Neural cell (in vitro differentiated cells): Measurements from ENCODE around the gene CDK19.

DNA sequence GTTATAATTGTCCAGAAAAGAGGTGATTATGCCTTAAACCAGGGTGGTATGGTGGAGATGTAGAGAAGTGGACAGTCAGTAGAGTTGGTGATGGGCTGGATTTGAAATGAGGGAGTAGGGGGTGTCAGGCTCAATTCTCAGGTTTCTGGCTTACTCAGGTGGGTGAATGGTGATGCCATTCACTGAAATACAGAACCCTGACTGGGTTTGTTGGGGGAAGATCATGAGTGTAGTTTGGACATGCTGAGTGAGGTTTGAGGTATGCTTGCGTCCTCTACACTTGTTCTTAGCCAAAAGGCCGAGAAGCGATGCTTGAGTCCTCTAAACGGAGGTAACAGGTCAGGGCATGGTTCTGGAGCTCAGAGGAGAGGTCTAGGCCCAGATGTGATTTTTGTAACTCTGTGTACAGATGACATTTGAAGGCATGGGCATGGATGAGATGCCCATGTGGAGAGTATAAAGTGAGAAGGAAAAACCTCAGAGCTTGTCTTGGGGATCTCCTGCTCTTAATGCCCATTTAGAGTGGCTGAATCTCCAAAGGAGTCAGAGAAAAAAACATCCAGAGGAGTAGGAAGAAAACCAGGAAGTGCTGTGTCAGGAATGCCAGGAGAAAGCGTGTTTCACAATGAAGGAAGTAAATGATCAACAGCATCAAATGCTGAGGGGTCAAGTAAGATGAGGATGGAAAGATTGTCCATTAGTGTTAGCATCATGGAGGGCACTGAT, 55.9 kb downstream of the FIG4 start:
- RAMPAGE, long total RNA, result no peak

GRCh38 chr6:109771744-109772130, 80.6 kb downstream of the FIG4 start:
- RAMPAGE, long total RNA, result no peak

GRCh38 chr6:109867154-109867787, 110.8 kb upstream of the GPR6 start:
- RAMPAGE, long total RNA, result no peak

DNA sequence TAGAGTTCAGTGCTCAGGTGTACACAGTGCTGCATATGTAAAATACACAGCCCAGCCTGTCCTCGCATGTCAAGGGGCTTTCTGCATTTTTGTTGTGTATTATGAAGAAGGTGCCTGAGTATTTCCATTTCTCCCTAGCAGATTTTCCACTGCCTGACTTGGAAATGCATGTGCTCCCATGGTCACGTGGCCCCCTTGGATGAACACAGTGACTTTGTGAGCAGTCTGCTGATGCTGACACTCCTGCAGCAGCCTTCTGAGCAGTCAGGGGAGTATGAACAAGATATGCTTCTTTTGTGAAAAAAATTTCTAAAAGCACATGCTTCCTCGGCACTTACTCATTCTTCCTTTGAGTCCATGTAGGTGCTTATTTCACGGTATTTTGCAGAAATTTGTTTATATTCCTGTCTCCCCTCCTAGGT, 108.3 kb upstream of the GPR6 start:
- RAMPAGE, long total RNA, result no peak

- RAMPAGE, long total RNA, result no peak
These were observed 1.2 kb downstream of the SLC22A16 start for GRCh38 chr6:110475277-110475643.

DNA sequence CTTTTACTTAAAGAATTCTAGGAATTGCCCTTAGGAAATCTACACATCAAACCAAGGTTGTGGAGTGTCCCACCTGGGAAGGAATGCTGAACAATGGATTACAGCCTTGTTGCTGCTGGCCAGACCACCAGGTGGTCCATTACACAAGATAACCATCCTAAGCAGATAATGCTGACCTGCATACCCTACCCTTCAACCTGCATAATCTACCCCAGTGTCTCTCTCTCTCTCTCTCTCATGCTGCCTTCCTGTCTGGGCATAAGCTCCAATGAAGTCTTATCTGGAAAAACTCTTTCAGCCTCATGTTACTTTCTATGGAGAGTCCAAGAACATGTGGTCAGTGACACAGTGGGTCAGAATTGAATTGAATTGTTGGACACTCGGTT, 35.1 kb upstream of the SLC22A16 start:
- RAMPAGE, long total RNA, result no peak

- RAMPAGE, long total RNA, result no peak
These were observed 92.4 kb upstream of the SLC22A16 start for GRCh38 chr6:110568831-110569199.

DNA sequence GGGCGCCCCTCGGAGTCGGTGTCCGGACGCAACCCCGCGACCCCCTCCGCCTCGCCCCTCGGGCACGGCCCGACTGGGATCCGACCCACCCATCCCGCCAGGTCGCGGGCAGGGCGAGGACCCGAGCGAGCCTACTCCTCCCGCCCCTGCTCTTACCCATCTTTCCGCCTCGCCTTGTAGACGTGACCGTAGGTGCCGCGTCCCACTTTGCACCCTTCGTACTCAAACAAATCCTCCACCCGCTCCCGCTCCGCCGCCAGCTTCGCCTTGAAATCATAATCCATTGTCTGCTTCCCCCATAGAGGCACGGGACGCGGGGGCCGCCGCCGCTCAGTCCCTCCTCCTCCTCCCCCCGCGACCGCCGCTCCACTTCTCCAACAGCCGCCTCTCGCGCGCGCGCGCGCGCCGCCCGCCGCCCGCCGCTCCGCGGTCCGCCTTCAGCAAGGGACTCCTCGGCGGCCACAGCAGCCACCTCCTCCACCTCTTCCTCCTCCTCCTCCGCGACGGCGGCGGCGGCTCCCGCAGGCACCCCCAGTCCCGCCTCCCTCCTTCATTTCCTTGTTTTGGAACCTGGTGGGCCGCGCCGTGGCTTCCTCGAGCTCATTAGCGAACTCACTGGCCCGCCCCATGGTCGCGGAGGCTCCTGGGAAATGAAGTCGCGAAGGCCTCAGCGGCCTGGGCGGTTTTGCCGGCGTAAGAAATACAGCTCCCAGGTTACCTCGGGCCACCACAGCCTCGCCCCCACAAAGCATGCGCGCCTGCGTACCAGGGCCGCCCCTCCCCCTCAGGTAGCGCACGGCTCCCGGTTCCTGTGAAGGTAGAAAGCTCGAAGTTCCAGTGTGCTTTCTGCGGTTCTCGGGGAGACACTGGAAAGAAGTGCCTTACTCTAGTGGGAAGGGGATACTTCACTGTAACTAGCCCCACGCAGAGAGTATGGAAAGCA, at the start of gene CDK19:
Gene CDK19, minus strand, starts transcription at position 617 of the 943 bp plus-strand sequence.
- RAMPAGE, long total RNA, result no peak

GRCh38 chr6:110901664-110902181, 27.1 kb downstream of the AMD1 start:
- RAMPAGE, long total RNA, result no peak

GRCh38 chr6:110930226-110930523, 28.3 kb upstream of the GTF3C6 start:
- RAMPAGE, long total RNA, result no peak

GRCh38 chr6:110958052-110958312, 524 bp upstream of the GTF3C6 start:
- RAMPAGE, long total RNA, result no peak

GRCh38 chr6:111131917-111132257, 44.6 kb downstream of the SLC16A10 start:
- RAMPAGE, long total RNA, result no peak

DNA sequence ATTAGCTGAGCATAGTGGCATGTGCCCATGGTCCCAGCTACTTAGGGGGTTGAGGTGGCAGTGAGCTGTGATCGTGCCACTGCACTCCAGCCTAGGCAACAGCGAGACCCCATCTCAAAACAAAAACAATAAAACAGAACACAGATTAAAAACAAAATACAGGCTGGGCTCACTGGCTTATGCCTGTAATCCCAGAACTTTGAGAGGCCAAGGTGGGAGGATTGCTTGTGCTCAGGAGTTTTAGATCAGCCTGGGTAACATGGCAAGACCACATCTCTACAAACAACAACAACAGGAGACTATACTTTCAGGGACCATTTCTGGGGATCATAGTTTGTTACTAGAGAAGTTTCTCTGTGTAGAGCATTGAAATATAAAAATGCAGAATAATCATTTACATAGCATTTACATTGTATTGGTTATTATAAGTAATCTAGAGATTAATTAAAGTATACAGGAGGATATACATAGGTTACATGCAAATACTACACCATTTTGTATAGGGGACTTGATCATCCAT, 62.7 kb upstream of the MFSD4B start:
- RAMPAGE, long total RNA, result no peak

- RAMPAGE, long total RNA, result no peak
These were observed 3.9 kb upstream of the MFSD4B start for GRCh38 chr6:111255190-111255620.

DNA sequence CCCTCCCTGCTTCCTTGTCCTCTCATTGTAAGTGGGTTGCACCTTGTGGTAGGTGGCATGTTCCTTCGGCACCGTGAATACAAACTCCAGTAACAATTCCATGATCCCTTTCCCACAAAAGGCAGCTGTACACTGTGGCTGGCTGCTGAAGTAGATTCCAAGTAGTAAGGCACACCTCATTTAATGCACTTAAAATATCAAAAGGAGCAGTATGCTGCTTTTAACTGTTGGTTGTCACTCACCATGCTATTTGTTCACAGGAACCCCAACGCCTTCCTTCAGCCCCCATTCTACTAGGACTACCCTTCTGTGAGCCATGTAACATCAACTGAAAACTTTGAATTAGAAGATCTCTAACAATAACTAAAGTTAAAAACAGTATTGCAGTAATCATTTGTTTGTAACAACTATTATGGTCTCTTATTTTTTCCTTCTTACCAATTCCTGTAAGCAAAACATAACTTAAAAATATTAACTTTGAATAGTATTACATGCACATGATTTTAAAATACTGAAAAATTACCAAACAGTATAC, 8.6 kb downstream of the REV3L start:
- RAMPAGE, long total RNA, result no peak

GRCh38 chr6:111478564-111479416, 4.2 kb downstream of the REV3L start:
- RAMPAGE, long total RNA, result no peak

DNA sequence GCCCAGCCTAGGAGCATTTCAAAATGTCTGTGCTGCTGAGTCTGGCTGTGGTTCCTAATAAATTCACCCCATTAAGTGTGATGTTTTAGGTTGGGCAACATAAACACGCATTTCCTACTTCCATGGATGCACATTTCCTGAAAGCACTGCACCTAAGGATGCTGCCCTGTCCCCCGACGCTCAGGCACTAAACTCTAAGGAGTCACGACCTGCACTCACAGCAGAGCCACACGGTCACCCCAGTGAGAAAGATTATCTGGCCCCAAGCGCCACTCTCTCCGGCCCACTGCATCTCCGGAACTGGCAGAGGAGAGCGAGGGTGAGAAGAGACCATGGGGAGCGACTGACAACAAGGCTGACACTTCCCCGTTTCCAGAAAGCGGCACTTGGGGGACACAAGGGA, 1.1 kb downstream of the REV3L start:
- RAMPAGE, long total RNA, result no peak

DNA sequence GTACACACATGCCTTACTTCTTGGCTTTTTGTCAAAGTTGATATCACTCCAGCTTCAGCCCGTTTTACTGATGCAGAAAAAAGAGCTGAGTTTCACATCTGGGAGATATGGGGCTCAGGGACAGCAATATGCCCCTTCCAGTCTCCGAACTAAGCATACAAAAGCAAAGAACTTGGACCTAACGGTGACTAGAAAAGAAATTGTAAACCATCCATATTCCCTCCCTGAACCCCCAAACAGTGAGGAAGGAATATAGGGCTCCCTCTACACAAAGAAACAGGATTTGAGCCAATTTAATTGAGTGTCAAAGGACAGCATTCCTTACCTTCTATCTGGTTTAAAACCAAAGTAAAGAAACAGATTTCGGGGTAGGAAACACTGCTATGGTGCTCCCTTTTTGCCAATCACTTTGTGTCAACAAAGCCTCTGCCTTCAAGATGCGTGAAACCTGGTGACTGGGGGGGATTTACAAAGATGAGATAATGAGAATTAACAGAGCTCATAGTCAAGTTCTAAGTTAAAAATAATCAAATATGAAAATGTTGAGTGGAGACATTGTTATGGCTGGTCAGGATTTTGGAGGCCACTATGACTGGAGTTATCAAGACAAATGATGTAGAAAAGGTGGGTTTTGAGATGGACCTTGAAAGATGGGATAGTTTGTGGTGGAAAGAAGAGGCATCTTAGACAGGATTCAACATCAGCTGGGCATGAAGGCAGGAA, 45.5 kb upstream of the REV3L start:
- RAMPAGE, long total RNA, result no peak

- RAMPAGE, long total RNA, result no peak
These were observed 61.1 kb upstream of the REV3L start for GRCh38 chr6:111544126-111544510.

DNA sequence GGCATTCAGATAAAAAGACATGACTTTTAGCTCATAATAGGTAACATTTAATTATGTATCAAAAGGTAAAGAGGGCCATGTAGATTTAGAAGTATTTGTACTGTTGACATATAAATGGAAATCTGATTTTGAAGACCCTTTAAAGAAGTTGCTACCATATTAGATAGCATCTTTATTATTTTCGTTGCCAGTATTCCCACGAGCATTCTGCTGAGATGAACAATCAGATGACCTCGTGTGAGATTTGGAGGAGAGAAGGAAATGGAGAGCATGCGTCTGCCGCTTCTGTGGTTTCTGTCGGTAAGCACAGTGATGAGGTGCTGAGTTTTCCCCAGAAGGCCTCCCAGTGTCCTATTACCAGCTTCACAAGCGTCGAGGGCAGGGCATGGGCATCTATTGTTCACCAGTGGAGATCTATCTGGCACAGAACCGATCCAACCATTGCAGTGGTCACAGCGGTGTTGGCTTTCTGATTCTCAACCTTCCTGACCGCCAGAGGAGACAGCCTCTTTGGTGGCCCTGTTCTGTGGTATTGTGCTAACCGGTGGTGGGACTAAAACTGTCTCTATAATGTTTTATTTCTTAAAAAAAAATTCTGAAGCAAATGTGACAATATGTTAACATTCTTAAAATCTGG, 29.4 kb downstream of the TRAF3IP2 start:
- RAMPAGE, long total RNA, result no peak